Foreskin fibroblast (primary cell): ENCODE data around the genes TBC1D16, ENDOV and NPTX1.

- RRBS: 93% methylated on average over 4 of the region's 33 CpGs
Observed at GRCh38 chr17:80010247-80010832, 25.3 kb downstream of the TBC1D16 start.

- RRBS: under 1% methylated on average over 23 of the region's 67 CpGs
Observed at GRCh38 chr17:80034753-80035744, 623 bp downstream of the TBC1D16 start.

GRCh38 chr17:80035745-80035925 lies at the start of gene TBC1D16:
Gene TBC1D16 (minus strand): TSS chr17:80035872.
- RRBS: 3% methylated on average over 15 of the region's 32 CpGs

DNA sequence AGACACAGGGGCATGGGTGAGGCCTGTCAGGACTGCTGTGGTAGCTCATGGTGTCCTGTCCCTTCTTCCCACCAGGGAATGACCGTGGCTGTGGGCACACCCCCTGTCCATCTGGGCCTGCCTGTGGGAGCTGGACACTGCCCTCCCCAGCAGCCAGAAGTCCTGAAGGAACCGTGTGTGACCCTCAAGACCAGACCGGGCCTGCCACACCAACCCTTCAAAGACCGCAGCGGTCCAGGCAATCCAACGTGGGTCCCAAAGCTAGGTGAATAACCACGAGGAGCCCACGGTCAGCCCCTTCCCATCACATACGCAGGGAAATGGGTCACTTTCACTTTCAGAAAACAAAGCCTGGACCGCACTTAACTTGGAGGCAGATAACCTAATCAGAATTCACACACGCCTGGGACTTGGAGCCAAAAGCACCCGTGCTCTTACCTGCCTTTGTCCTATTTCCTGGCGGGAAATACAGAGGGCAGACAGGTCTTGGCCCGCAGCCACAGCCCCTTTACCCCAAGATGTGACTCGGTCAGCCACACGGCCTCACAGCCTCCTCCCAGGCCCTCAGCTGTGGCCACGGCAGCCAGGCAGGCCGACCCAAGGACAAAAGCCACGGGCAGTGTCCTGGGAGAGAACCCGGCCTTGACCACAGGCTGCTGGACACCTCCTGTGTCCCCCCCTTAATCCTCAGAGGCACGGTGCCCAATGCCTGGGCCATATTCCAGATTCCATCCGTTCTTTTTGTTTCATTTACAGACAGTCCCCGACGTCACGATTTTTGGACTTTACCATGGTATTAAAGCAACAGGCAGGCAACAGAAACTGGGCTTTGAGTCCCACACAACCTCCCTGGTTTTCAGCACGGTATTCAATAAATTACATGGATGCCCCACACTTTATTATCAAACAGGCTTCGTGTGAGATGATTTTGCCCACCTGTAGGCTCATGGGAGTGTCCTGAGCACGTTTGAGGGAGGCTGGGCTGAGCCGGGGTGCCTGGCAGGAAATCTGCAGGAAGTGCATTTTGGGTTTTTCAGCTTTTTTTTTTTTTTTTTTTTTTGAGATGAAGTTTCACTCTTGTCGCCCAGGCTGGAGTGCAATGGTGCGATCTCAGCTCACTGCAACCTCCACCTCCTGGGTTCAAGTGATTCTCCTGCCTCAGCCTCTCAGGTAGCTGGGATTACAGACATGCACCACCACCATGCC lies 30.2 kb upstream of the GAA start:
- RRBS: no CpG with 5 or more reads among the region's 31 CpGs

- RRBS: no CpG with 5 or more reads among the region's 16 CpGs
Observed at GRCh38 chr17:80186907-80187473, 17.2 kb downstream of the CARD14 start.

GRCh38 chr17:80257849-80258818 lies 2.5 kb upstream of the RNF213 start:
- RRBS: no CpG with 5 or more reads among the region's 14 CpGs

GRCh38 chr17:80270208-80270635 lies 9.6 kb downstream of the RNF213 start:
- RRBS: no CpG with 5 or more reads among the region's 9 CpGs

DNA sequence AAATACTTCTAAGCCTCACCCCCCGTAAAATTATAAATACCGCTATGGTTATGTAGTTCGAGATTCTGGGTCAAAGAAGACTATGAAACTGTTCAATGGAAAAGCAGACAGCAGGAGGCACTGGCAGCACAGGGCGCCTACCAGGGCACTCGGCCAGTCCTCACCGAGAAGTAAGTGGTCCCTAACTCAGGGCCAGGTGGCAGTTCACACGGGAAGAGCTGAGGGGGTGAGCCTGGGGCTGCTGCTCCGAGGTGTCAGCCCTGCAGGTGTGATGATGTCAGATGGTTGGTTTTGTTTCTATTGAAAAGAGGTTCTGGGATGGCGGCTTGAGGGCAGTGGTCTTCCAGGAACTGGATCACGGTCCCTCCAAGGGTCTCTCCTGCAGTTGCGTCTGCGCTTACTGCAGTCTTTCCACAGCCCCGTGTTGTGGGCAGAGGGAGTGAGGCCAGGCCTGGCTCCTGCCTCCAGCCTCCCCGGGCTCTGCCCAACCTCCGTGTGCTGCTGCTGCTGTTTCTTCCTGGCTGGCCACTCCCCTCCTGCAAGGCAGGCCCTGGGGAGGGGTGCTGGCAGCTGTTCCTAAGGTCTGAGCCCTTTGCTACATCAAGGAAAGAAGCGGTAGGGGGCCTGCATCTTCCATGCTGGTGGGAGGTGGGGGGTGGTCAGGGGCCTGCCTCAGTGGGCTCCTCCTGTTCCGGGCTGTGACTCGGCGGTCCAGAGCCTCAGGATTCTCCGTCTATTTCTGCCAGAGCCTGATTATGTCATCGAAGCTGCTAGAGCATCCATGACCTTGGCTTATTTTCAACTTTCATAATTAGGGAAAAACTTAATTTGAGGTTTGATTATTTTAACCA lies 22.6 kb downstream of the RNF213 start:
- RRBS: no CpG with 5 or more reads among the region's 21 CpGs

DNA sequence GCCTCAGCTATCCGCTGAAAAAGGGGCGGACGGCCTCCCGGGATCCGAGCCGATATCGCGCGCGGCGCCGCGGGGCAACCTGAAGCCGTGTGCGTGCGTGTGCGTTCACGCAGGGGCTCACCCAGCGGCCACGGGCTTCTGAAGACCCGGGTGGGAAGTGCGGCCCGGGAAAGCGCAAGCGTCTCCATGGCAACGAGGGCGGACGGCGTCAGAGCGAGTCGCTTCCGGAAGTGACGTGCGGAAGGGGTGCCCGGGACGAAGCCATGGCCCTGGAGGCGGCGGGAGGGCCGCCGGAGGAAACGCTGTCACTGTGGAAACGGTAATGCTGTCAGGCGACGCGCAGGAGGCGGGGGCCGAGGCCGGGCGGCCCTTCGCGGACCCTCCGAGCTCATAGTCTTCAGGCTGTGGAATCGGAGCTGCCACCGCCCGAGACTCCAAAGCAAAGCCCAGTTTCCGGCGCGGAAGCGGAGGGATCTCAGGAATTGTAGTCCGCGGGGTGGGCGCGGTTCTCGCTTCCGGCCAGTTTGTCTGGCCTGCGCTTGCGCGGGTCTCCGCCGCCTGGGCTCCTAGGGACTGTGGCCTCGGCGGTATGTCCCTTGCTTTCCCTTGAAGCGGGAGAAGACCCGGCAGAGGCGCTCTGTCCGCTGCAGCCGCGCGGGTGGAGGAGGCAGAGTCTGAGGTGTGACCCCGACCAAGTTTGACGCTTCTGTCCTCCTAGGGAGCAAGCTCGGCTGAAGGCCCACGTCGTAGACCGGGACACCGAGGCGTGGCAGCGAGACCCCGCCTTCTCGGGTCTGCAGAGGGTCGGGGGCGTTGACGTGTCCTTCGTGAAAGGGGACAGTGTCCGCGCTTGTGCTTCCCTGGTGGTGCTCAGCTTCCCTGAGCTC lies at the start of gene ENDOV:
ENDOV (plus strand) TSS at position 236 of the 887 bp plus-strand sequence.
- RRBS: 1% methylated on average over 61 of the region's 96 CpGs

DNA sequence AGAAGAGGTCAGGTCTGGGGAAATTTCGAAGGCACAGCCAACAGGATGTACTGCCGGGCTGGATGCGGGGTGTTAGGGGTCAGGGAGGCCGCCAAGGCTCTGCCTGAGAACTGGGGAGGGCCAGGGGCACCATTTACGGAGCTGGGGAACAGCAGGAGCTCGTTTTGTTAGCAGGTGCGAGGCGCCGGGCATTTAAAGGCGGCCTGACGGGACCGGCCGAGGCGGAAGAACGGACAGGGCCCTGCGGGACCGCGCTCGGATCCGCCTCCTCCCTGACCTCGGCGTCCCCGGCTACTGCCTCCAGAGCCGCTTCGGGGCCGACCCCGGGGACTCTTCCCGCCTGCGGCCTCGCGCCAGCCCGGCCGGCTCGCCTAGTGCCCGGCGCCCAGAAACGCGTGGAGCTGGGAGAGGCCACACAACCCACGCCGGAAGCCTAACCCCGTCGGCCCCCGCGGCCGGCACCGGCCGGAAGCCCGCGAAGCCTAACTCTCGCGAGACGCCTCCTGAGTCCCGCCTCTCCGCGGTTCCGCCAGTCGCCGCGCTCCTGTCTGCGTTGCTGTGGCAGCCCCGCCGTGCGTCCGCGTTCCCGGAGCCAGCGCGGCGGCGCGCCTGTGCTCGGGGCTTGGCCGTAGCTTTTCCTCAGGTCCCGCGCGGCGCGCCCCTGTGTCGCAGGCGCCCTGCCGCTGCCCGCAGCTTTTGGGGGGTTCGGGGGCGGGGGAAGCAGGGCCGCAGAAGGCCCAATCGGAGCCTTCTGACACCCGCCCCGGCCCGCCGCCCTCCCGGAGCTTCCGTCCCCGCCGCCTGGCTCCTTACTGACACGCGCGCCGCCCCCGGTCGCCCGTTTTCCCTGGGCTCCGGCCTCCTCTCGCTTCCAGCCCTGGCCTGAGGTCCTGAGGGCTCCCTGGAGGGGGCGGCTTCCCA lies 21.9 kb downstream of the NPTX1 start:
- RRBS: 2% methylated on average over 37 of the region's 104 CpGs

GRCh38 chr17:80476448-80477007 lies at the start of gene NPTX1:
Gene NPTX1 (minus strand): TSS chr17:80476607.
- RRBS: 2% methylated on average over 36 of the region's 79 CpGs

GRCh38 chr17:80738183-80738682 lies 193.6 kb downstream of the RPTOR start:
- RRBS: no CpG with 5 or more reads among the region's 13 CpGs

- RRBS: no CpG with 5 or more reads among the region's 7 CpGs
Observed at GRCh38 chr17:80786341-80786800, 205.3 kb upstream of the CHMP6 start.

- RRBS: no CpG with 5 or more reads among the region's 21 CpGs
Observed at GRCh38 chr17:80900731-80901356, 90.8 kb upstream of the CHMP6 start.

GRCh38 chr17:80948583-80949611 lies 42.7 kb upstream of the CHMP6 start:
- RRBS: no CpG with 5 or more reads among the region's 44 CpGs

DNA sequence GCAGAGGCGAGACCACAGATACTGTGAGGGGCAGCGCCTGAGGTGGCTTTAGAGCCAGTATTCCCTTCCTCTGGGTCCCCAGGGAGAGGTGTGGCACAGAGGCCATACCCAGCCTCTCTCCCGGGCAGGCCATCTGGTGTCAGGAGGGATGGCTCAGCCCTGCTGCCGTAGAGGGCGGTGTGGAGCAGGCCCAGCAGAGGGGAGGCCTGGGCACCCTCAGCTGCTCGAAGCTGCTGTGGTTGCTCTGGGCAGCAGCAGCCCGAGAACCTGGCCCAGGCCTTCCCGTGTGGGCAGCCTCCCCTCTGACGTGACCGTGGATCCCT lies 32.8 kb upstream of the CHMP6 start:
- RRBS: no CpG with 5 or more reads among the region's 10 CpGs

DNA sequence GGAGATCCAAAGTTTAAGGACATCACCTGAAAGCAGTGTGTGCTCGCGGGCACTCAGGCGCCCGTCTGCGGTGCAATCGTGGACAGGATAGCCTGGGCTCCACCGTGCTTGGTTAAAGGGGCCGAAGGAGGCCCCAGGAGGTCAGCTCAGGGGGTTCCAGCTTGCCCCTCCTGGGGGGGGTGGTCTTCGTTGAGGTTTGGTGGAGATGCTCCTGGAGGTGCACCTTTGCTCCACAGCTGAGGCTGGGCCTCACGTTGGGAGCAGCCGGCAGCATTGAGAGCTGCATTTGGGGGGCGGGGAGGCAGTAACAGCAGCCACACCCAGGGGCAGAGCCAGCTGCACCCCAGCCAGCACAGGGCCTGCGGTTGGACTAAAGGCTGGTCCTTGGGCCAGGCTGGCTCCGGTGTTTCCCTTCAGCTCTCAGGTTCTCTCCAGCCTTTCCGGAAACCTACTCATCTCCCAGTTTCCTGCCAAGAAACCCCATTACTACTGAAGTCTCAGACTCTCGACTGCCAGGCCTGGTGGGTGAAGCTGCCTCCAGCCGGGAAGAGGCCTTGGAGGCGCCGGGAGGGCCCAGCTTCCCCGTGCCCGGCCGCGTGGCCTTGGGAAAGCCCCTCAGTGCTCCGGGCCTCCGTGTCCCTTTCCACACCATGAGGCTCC lies 14.2 kb upstream of the BAIAP2 start:
- RRBS: 68% methylated on average over 6 of the region's 25 CpGs

DNA sequence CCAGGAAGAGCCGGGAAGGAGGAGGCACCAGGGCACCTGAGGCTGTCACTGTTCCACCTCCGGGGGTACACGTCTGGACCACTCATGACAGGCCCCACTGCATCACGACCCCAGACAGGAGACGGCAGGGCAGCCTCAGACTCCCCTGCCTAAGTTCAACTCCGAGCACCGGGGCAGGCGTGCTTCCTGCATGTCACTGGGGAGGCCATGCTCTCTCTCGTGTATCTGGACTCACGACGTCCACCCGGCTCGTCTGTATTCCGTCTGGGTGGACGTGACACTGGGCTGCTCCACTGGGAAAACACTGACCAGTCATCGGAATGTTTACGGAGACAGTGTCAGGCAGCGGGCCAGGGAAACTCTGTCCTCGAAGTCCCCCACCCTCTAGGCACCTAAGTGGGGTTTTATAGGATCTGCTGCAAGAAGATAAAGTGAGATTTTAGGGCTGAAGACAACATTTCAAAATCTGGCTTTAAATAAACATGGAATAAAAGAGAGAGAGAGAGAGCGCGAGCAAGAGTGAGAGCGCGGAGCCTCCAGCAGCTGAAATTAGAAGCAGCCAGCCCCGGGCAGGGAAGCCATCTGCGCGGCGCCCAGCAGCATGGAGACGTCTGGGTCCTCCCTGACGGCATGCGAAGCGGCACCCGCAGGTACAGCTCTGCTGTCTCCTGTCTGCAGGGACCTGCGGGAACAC lies 8.2 kb upstream of the BAIAP2 start:
- RRBS: 20% methylated on average over 10 of the region's 33 CpGs

DNA sequence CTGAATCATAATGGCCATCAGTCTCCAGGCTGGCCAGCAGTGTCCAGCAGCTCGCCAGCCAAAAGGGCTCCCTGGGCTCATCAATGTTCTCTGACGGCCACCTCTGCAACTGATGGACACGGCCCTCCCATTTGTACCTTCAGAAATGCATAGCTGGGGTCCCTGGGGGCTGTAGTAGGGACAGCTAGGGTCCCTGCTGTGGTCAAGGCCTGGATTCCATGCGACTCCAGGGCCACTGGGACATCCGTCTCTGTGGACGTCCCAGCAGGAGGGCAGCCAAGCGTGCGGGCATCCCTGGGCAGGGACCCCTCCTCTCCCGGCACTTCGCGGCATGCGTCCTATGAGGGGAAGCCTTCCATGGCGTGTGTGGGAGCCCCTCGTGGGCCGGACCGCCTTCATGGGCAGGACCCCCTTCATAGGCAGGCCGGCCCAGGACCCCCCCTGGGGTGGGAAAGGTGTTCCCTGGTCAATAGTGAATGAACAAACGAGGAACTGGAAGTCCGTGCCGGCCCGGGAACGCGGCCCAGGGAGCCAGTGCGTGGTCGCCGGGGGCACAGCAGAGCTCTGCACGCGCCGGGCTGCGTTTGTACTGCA lies 13.7 kb downstream of the BAIAP2 start:
- RRBS: 81% methylated on average over 14 of the region's 30 CpGs

DNA sequence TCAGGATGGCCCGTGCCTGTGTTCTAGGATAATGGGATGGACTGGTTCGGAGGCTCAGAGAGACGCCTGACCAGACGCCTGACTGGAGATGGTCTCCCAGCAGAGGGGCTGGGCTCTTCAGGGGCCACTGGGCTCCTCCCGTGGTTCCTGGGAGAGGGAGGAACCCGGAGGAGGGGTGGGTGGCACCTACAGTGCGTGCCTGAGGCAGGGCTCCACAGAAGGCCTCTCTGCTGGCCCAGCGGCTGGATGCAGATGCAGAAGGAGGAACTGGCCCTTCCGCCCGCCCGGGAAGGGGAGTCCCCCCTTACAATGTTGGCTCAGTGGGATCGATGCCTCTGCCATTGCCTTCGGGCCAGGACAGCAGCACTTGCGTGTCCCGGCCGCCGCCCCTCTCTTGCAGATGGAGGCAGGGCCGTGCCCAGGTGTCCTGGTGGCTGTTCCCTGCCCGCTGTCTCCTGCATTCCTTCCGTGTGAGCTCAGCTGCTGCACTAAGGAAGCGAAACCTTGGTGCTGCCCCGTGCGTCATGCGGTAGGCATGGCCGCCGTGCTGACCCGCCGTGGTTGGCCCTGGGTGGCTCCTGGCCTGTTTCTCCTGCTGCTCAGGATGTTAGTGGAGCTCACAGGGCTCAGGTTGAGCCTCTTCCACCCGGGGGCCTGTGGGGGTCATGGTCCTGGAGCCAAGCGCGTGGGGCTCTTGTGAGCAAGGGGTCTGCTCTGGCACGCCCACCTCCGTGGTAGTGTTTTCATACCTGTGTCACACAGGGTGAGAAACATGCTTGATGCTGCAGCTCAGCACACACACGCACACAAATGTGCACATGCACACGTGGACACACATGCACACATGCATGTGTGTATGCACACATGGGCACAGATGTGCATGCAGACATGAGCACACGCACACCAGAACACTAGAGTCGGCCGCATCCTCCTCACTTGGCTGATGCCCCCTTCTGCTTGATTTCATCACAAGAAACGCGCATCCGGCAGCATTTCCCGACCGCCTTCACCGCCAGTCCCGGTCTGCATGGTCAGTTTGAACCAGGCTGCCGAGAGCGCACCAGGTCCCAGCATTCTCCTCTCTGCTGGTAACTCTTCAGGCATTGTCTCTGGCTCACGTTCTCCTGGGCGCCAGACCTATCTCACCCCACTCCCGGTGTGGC lies 15.3 kb downstream of the BAIAP2 start:
- RRBS: 76% methylated on average over 6 of the region's 50 CpGs